ENCODE measurements around a stretch of chr10.

DNA sequence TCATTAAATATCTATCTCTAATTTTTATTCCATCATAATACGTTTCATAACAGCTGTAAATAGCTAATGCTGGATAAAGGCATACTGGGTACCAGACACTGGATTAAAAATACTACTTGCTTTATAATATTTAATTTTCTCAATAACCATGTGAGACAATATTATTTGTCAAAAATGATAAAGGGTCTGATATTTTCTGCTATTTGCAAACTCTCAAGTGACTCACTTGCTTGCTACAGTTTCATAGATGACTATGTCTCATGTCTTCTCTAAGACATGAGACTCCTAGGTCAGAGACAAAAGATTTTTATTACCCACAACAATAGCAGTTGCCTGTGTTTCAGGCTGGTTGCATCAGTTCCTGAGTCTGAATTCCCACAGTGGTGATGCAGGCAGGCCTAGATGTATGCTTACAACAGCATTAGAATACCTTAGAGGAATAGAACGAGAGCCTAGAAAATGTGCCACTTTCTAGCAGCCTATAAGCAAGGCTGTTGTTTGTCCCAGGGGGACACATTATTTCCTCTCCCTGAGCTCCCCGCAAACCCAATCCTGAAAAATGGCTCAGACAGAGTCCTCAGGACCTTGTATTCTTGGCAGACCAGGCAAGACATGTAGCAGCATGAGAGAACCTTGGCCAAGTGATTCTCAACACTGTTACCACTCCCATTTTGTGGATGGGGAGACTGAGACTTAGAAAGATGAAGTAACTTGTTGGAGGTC is 13.9 kb downstream of the VTI1A start:
- PRO-cap, result no peak
- RAMPAGE, long total RNA, 4 experiments, result no peak in any of the 4 experiments

GRCh38 chr10:112752082-112752725 is 197.8 kb upstream of the TCF7L2 start:
- PRO-cap, result no peak
- RAMPAGE, long total RNA, 4 experiments, result no peak in any of the 4 experiments

GRCh38 chr10:112782156-112782974 is 167.7 kb upstream of the TCF7L2 start:
- PRO-cap, result no peak
- RAMPAGE, long total RNA, 4 experiments, result no peak in any of the 4 experiments

DNA sequence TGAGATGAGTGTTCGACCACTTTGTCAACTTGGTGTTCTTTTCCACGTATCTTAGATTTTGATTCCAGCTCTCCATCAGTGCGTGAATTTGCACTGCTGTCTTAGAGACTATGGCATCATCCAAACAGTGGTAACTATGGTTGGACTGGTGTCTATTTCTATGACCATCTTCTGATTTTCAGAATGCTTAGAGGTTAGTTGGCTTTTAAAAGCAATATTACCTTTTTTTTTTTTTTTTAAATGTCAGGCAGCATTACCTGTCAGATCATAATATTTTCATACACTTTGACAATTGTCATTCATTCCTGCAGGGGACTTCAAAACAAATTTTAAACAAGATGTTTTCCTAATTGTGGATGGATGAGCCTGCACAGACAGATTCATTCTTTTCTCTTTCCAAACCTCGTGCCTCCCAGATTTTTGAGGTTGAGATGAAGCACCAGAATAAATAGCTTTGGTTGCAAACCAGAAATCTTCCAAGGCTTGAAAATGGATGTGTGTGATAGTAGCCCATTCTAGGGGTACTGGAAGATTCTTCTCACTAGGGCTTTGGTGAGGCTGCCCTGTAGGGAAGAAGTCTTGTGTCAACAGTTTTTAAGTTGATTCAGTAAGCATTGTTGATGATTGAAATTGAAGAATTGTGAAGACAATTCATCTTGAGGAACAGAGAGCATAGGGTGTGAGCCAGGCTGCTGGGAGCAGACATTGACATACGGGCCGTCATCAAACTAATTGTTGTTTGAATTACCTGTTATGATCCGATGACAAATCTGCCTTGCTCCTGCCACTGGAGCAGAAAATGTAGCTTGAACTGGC is 26.9 kb downstream of the TCF7L2 start:
- PRO-cap, result no peak
- RAMPAGE, long total RNA, 4 experiments, result no peak in any of the 4 experiments

DNA sequence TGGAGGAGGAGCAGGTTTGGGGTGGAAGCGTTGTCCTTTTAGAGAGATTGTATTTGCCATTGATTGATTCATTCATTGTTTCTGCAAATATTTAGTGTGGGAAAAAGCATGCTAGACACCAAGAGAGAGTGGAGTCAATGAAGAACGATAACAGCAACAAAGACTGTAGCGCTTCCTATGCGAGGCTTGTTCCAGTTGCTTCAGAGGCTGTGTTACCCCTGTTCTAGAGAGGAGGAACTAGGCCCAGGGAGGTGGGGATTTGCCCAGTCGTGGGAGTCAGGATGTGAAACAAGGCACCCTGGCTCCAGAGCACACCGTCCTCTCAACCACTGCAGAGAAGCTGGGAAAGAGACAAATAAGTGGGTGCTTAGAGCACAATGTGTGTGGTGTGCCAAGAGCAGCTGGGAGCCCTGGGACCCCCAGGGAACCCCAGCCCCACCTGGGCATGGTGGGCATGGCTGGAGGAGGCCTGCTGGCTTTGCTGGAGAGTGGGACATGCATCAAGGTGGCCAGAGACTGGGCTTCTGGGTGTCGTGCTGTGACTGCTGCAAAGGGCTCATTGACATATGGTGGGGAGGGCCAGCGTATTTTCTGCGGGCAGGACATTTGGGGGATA is 95.1 kb downstream of the TCF7L2 start:
- PRO-cap, result no peak
- RAMPAGE, long total RNA, 4 experiments, result start-site peak on the plus strand in 1 of 4 experiments, centred at positions 191 to 364 of the sequence, 20 to 58 reads per replicate

DNA sequence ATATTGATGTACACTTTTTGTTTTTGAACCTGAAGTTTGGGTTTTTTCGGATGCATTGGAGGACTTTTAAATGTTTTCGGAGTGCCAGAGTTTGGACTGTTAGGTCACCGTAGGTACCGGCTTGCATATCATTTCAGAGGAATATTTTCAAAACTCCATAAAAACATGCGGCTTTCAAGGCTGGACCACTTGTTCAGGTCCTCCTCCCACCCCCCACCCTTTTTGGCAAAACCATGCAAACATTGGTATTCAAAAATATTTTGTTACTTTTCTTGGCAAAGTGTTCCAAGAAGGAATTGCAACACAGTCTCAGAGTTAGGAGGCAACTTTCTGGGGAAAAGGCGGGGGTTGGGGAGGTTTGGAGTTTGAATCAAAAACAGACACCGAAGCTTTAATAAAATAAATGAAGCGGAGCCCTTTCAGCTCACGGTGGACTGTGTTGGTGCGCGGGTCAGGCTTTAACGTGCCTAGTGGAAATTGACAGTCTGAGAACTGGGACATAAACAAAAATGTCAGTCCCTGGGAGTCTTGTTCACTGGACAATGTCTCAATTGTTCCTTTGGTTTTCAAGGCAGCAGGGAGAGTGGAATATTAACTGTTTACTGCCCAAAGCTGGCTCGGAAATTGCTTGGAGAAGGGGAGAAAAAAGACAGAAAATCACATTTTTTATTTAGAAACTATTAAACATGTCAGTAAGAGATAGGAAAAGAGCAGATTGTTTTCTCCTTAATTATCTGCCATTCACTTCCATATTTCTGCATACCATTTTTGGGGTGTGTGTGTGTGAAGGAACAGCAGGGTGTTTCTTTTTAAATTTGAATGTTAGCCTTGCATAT is 109.3 kb downstream of the TCF7L2 start:
- PRO-cap, result unidirectional peak, plus-strand start at position 402 of the sequence
- RAMPAGE, long total RNA, 4 experiments, result no peak in any of the 4 experiments

GRCh38 chr10:113063101-113064037 is 113.3 kb downstream of the TCF7L2 start:
- PRO-cap, result no peak
- RAMPAGE, long total RNA, 4 experiments, result start-site peak on the plus strand in 2 of 4 experiments, at chr10:113063221-113063839 at its widest, 11 to 361 reads per replicate

DNA sequence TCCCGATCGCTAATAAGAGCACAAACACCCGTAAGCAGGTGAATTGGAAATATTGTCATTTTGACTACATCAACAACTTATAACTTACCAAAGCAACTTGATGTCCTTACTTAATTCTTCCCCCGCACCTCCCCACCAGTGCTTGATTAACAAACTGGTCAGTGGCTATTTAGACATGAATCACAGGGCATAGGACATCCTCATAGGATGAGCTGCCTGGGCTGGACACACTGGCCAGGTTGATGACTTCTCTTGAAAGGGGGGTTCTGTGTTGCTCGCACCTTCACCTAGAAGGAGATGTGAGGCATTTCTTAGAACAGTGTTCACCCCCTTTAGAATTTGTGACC is 163.2 kb downstream of the TCF7L2 start:
- PRO-cap, result no peak
- RAMPAGE, long total RNA, 4 experiments, result no peak in any of the 4 experiments

DNA sequence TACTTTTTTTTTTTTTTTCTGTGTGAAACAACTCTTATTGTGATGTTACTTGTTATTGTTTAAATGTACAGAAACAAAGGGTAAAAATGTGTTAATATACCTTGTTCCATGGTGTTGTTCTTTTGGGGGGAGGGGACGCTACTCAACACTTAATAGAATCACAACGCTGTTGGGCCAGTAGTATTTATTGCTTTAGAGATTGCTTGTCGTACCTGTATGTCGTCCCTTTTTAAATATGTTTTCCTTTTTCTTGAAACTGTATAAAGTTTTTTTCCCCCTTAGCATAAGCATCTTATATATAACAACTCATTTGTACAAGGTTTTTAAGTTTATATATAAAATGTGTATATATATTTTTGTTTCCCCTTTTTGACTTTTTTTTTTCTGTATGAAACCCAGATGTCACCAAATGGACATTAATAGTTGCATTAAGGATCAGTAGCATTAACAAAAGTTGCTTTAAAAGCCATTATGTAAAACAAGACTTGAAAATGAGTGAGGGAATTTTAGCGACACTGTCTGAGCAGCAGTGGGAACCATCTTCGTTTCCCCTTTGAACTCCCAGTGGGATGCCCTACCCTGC is 216.5 kb downstream of the TCF7L2 start:
- PRO-cap, result no peak
- RAMPAGE, long total RNA, 4 experiments, result no peak in any of the 4 experiments

GRCh38 chr10:113553940-113554641 is 1.2 kb downstream of the HABP2 start:
- PRO-cap, result no peak
- RAMPAGE, long total RNA, 4 experiments, result no peak in any of the 4 experiments

DNA sequence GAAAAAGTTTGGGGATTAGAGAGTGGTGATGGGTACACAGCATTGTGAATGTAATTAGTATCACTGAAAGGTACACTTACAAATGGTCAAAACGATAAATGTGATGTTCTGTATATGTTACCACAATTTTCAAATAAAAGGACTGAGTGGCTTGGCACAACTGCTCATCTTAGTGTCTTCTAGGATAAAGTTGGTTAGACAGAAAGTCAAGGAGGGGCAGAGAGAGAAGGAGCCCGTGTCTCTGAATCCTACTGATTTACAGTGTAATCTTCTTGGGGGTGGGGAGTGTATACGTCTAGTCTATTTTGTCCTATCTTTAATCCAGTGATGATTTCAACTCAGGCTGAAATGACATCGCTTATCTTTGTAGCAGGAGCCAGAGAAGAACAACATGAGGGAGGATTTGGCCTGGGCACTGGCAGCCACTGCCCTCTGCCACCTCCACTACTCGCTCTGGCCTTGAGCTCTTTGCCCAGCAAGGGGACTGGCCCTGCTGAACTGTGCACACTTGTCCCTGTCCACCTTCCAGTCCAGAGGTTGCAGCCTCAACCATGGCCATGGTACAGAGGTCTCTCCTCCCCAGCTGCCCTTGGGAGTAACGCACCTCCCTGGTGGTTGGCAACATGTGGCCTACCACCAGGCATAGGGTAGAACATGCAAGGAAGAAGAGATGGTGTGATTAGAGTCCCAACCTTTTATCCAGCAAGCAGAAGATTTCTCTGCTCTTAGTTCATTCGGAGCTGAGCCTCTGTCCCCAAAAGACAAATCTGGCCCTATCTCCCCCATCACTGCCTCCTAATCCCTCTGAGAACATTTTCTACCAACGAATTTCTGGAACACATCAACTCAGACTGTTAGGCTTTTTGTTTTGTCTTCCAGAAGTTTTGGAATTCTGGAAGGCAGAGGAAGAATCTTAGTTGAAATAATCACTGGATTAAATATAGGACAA is 8.3 kb downstream of the HABP2 start:
- PRO-cap, result no peak
- RAMPAGE, long total RNA, 4 experiments, result no peak in any of the 4 experiments

GRCh38 chr10:113584707-113585003 is 31.8 kb downstream of the HABP2 start:
- PRO-cap, result no peak
- RAMPAGE, long total RNA, 4 experiments, result no peak in any of the 4 experiments

DNA sequence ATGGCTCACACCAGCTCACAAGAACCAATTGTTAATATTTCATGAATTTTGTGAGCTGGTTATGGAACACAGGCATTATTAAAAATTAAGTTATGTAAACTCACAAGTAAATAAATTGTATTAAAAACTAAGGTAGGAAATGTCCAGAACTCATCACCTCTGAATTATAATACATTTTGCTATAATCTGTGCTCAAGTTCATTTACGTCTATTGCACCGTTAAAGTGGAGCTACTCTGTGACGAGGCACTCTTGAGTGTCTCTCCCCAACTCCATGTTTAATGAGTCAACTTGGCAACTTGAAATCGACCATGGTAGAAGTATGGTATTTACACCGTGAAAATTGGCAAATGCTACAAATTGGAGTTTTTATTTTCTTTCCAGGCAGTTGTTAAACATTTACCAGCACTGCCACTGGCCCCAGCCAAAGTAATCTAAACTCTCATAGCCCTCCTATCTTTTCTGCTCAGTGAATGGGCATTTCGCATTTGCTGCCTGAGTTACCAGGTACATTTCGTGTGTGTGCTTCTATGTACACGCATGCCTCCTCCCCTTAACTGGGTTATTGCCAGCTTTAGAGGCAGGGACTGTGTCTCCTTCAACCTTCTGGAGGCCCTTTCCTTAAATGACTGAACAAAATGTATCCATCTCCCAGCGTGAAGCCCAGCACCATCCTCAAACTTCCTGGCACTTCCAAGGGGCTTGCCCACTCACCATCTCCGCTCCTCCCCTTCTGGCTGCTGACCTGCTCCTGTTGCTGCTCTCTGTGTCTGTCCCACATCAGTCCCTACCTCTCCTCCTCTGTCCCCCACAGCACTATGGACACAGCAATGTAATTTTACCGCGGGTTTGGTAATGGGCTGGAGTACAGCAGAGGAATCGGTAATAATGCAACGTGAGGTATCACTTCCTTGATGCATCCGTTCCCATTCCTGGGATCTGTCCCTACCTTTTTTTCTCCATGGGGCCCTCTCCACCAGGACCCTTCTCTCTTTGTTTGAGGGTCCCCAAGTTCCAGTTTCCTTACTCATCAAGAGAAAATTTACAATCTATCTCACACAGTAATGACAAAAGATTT is 83.4 kb downstream of the NHLRC2 start:
- PRO-cap, result no peak
- RAMPAGE, long total RNA, 4 experiments, result no peak in any of the 4 experiments

- PRO-cap, result unidirectional peak, minus-strand start at chr10:114101316
- RAMPAGE, long total RNA, 4 experiments, result no peak in any of the 4 experiments
Observed at GRCh38 chr10:114100792-114101587, 57.3 kb downstream of the ADRB1 start.

DNA sequence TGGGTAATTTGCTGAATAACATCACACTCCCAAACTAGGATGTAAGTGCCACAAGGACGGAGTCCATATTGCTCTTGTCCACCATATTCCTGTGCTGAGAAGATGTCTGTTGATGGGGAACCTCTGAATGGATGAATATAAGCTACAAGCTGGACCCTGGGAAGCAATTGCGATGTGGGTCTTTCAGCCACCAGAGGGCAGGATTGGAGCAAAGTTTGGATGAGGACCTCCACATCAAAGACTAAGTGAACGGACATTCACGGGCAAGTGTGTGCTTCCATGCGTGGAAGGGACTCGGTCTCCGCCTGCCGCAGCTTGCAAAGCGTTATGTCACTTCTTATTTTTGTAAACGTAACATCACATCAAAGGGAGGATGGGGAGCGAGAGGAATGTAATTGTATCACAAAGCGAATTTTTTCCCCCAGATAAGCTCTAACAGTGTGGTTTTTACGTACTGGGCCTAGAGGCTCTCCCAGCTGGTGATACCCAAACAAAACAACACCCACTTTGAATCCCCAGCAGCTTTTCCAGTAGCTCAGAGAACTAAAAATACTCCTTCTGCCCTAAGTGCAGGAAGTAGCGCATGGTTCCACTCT is 65.0 kb downstream of the VWA2 start:
- PRO-cap, result no peak
- RAMPAGE, long total RNA, 4 experiments, result no peak in any of the 4 experiments

- PRO-cap, result no peak
- RAMPAGE, long total RNA, 4 experiments, result no peak in any of the 4 experiments
Observed at GRCh38 chr10:114389270-114389751, 15.0 kb downstream of the AFAP1L2 start.

DNA sequence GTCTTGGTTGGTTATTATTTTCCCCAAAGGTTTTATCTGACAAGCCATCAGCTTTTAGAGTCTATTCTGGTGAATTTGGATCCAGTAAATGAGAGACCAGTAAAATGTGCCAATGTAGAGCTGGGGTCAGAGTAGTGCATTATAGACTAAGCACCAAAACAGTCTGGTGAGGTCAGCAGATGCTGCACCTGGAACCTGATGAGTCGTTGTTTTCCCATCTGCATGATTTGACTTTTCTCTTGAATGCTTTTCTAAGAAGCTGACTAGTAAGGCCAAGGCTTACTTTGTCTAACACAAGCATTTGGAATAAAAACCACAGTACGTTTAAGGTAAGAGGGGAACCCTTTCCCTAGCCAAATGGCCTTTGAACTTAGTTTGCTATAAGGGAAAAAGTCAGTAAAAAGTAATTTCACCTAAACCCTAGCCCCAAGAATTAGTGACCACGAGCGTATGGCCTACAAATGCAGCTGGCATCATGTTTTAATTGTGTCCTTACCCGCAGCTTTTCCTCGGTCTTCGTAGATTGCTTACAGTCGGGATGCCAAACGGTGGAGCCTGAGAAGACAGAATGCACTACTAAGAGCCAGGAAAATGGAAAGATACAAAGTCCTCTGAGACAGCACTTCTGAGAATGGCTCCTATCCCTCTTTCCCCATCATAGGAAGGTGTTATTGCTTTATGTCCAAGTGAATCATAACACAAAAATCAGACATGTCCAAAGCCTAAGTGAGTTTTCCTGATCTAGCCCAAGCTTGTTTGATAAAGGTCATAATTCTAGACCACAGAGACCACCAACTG is 83.4 kb upstream of the AFAP1L2 start:
- PRO-cap, result no peak
- RAMPAGE, long total RNA, 4 experiments, result no peak in any of the 4 experiments

DNA sequence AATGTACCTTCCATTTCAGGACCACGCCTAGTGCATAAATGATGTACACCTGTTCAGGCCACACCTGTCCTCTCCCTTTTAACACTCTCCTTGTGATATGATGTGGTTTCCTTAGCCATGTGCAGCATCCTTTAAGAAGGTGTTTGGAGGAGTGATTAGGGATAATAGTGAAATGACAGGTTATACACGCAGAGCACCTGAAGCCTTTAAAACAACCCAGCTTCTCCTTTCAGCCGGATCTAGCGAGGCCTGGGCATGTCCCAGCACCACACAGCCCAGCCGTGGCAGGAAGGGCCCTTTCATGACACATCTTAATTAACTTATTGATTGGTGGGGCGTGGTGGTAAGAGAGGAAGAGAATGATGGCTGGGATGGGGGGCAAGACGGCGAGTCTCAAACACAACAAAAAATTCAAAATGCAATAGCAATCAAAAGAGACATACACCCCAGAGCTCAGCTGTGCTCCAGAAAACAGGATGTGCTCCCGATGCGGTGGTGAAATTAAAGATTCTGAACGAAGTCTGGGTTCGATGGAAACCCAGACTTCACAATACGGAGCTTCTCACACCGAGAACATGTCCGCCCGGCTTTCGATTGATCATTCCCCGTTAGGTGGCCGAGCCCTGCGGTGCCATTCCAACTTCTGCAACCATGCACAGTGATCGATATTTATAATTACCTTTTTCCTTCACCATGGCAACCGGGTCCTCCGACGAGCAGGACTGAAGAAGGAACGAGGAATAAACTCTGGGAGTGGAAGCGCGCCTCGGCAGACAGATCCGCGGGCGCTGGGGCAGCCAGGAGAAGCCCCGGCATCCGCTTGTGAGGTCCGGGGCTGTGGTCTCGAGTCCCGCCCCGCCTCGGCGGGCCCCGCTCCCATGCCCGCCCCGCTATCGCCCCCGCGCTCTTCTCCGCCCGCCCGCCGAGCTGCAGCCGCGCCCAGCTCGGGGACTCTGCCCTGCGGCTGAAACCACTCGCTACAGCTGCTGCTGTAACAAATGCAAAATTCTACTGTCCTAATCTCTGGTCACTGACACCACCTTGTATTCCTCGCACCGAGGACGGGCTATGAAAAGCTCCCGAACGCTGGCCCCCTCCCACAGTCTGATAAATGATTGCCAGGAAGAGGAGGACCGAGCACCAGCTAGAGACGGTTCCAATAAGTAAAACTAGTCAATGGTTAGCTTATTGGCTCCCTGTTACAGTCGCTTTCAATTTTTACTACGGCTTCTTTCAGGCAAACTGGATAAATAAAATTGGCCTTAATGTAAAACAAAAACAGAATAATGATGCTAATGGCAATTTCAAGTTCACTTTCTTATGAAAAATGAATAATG is 26.4 kb downstream of the ABLIM1 start:
- PRO-cap, result no peak
- RAMPAGE, long total RNA, 4 experiments, result start-site peak on the minus strand in 1 of 4 experiments, centred at position 834 of the sequence, 8 reads per replicate

- PRO-cap, result no peak
- RAMPAGE, long total RNA, 4 experiments, result no peak in any of the 4 experiments
Observed at GRCh38 chr10:114652298-114652889, 5.7 kb downstream of the ABLIM1 start.

DNA sequence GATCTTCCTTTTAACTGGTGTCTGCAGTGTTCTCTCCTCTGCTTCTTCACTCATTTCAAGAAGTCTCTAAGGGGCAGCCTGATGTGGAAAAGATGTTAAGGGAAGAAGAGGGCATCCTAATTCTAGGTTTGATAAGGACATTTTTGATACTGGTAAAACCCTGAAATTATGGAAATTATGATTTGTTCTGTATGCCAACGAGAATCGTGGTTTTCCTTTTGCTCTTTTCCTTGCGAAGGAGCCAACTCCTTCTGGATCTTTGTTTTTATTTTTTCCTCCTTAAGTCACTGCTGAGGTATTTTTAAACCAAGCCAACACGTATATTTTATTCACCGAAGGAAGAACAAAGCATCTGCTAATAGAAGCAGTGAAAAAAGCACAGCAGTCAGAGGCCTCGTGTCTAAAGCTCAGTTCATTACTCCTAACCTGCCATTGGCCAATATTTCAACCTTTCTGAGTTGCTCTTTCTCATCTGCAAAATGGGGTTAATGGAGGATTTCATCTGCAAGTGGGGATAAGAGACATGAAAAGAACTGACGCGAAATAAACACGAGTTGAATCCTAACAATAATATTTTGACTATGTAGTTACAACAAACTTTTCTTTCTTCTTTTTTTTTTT is 1.5 kb upstream of the ATRNL1 start:
- PRO-cap, result no peak
- RAMPAGE, long total RNA, 4 experiments, result no peak in any of the 4 experiments